ENCODE data around the gene ZNF316.

- PRO-cap: no peak
These were observed 13.9 kb upstream of the FSCN1 start for GRCh38 chr7:5578544-5579190.

GRCh38 chr7:5675955-5676787 lies 83.6 kb downstream of the FSCN1 start:
- PRO-cap: no peak

GRCh38 chr7:5680730-5681651 lies 88.4 kb downstream of the FSCN1 start:
- PRO-cap: no peak

DNA sequence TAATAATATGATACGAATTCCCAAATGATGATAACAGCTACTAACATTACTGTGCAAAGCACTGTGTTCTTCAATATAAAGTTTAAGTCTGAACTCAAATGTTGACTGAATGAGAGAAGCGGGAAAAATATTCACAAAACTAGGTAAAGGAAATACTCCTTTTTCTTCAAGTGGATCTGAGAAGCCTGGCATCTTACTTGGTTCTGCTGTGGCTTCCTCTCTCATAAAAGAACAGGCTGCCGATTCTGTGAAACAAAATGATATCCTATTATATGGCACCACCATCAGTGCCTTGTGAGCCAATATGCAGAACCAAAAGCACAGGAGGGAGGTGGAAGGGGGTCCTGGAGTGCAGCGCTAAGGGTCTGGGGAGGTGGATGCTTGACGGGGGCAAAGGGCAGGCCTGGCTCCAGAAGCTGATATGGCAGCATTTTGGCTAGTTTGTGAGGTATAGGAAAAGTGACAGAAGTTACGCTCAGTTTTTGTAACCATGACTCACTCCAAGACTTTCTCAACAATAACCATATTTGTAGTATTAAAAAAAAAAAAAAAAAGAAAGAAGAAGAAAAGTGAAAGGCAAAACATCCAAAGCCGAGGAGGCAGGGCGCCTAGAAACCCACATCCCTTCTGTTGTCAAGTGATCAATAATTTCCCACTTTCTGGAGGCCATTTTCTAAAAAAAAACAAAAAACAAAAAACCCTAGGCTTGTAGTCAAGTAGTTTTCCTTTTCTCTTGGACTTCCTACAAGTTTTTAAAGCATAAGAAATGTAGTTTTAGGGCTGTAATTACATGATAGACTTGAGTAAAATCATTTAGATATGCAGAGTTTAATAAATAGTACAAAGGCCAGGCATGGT lies 92.4 kb downstream of the RNF216 start:
- PRO-cap: unidirectional peak, plus-strand start at position 588 of the sequence

- PRO-cap: bidirectional peak, plus-strand start at chr7:5823161, minus-strand start at chr7:5823065
These were observed 41.4 kb upstream of the RNF216 start for GRCh38 chr7:5822543-5823650.

- PRO-cap: no peak
These were observed 9.2 kb downstream of the EIF2AK1 start for GRCh38 chr7:6049771-6050157.

GRCh38 chr7:6156382-6157108 lies 51.8 kb downstream of the USP42 start:
- PRO-cap: no peak

- PRO-cap: no peak
These were observed 39.4 kb downstream of the CYTH3 start for GRCh38 chr7:6233006-6233494.

DNA sequence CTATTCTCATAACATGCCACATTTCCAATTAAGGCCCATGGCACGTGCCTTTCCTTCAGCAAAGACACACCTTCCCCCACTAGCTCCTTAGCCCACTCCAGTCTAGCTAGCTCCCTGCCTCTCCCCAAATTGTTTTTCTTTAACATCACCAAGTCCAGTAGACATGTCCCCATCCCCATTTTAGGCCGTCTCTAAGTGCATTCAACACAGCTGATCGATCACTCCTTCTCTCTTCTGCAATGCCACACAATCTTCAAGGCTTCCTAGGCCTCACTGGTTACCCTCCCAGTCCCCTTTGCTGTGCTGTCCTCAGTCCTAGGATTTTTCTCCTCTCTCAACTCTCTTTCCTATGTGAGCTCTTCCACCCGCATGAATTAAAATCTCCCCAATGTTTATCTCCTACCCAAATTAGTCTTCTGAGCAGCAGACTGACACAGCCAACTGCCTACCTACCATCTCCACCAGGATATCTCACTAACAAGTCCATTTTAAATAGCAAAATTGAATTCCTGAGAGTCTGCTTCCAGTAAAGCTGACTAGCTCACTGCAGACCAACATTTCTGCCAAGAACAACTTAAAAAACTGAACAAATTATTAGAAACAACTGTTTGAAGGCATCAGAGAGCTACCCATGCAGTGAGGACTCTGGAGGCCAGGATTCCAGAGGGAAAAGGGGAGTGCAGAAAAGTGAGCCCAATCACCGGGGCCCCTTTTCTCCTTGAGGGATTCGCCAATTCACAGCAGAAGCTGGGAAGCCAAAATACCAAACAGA lies 11.8 kb downstream of the CYTH3 start:
- PRO-cap: no peak

DNA sequence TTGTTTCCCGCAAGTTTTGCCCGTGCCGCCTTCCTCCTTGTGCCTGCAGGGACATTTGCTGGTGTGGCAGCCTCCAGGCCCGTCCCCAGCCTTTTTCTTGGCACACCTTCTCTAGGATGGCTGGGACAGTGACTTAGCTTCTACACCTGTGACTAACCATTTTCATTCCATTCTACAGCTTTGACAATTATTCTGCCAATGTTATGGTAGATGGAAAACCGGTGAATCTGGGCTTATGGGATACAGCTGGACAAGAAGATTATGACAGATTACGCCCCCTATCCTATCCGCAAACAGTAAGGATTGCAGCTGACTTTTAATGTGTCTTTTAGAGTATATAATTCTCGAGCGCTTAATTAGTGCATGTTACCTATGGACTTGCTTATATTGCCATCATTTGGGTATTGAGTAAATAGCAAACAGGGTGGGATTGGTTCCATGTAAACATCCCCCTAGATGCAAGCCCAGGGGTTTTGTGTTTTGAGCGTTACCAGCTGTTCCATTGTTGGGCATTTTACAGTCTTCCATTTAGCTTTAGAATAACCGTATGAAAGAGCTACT lies 17.5 kb downstream of the RAC1 start:
- PRO-cap: no peak

DNA sequence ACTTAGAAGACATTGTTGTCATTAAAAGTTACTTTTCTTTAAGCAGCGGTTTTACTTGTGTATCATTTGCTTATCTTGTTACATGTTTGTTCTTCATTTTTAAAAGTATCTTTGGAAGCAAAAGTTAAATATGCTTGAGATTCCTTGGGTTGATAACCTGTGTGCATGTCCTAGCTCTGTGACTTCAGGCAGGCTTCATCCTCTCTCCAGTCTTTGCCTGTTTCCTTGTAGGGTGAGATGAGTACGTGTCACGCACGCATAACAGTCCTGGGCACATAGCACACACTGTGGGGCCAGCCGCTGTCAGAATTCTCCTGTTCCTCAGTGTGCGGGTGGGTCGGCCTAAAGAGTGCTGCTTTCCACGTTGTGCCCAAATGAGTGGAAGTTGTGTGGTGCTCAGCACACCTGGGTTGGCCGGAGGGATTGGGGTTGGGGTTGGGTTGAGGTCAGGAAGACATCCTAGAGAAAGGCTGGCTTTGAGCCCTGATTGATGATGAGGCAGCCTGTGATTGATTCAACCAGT lies 18.4 kb downstream of the RAC1 start:
- PRO-cap: no peak

- PRO-cap: no peak
These were observed 12.3 kb downstream of the DAGLB start for GRCh38 chr7:6435231-6436041.

DNA sequence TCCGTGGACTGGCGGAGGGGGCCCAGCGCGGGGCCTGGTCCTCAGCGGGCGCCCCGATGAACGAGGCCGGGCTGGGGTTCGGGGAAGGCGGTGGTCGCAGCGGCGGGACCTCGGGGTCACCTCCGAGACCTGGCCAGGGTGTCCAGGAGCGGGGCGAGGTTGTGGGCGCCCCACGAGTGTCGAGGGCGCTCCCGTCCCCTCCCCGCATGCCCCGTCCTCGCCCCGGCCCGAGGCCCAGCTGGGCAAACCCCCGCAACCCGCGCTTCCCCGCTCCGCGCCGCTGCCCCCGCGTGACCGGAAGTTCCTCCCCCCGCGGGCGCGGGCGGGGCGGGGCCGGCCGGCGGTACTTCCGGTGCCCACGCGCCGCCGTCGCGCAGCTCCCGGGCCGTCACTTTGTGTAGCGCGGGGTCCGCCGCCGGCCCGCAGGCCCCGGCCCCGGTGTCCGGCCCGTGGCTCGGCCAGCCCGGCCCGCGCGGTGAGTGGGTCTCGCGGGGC lies at the start of gene ZNF316:
Gene ZNF316 (plus strand): TSS at position 346 of the 495 bp plus-strand sequence.
- PRO-cap: bidirectional peak, plus-strand start at position 346 of the sequence, minus-strand start at position 276 of the sequence

DNA sequence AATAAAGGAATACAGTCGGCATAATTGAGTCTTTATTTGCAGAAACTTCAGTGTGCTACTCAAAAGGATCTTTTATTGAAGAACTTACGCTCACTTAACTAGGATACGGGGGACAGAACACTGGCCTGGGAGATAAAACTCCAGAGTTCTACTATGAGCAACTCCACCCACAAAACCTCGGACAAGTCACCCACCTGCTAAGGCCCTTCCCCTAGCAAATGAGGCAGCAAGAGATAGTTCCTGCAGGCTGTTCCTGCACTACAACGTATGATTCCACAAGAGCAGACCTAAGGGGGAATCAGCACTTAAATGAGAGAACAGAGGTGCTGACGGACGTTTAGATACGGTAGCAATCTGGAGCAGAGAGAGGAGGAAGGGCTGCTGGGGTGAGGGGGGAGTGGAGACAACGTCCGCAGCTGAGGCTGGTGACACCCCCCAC lies 898 bp downstream of the ZNF12 start:
- PRO-cap: no peak

GRCh38 chr7:7216341-7216978 lies 34.1 kb downstream of the C1GALT1 start:
- PRO-cap: no peak

GRCh38 chr7:7321479-7322162 lies 139.3 kb downstream of the C1GALT1 start:
- PRO-cap: no peak

GRCh38 chr7:7641436-7641815 lies 874 bp downstream of the UMAD1 start:
- PRO-cap: no peak

GRCh38 chr7:7688931-7689447 lies 29.4 kb downstream of the RPA3 start:
- PRO-cap: bidirectional peak, plus-strand start at chr7:7689245, minus-strand start at chr7:7689074

DNA sequence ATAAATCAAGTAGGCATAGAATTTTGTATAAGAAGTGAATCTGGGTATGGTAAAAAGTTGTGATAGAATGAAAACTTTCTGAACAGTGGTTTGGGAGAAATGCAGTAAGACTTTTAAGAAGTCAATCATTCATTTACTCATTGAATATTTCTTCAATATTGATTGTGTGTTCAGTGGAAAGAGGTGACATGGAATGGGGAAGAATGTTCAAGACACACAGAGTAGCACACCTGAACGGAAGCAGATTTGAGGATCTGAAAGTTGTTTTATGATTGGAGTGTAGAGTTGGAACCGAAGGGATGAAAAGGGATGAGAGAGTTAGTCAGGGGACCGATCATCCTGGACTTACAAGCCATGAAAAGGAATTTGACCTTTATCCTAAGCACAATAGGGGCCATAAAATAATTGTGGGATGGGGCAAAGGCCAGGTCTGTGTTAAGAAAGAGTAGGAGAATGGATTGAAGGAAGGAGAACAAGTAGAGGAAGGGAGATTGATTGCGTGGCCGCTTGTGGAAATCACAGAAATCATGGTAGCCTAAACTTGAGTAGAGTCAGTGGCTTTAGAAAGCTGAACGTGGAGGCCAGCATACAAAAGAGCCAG lies 66.8 kb upstream of the RPA3 start:
- PRO-cap: no peak

- PRO-cap: no peak
These were observed 76.9 kb upstream of the RPA3 start for GRCh38 chr7:7795272-7795723.

All from left ventricle myocardium (tissue), 1 donor.